Placental pericyte (primary cell): ENCODE measurements around the gene ADCY10.

DNA sequence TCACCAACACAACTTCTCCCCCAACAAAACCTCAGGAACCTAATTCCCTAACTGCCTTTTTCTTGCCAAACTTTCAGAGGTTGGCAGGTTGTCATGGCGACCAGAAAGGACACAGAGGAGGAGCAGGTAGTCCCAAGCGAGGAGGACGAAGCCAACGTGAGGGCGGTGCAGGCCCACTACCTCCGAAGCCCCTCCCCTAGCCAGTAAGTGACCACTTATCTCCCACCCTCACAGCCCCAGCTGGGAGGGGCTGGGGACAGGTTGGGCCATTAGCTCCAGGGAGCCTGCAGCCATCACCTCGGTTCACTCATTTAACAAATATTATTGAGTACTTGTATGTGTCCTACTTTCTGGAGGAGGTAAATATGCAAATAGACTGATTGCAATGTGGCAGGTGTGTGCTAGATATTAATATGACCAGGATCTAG, 896 bp downstream of the STYXL2 start:
- CAGE, long polyA plus RNA: no peak

DNA sequence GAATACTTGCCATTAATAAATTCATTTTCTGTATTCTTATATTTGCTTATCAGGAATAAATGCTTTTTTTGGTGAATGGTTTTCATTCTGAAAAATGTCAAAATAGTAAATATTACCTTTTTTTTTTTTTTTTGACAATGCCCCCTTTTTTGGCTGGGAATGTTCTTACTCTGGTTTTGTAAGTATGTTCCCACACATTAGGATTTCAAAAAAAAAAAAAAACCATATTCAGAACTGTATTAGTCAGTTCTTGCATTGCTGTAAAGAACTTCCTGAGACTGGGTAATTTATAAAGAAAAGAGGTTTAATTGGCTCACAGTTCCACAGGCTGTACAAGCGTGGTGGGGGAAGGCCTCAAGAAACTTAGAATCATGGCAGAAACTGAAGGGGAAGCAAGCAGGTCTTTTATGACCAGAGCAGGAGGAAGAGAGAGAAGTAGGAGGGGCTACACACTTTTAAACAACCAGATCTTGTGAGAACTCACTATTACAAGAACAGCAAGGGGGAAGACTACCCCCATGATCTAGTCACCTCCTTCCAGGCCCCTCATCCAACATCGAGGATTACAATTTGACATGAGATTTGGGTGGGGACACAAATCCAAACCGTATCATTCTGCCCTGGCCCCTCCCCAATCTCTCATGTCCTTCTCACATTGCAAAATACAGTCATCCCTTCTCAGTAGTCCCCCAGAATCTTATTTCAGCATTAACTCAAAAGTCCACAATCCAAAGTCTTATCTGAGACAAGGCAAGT, 51.7 kb downstream of the POU2F1 start:
- CAGE, long polyA plus RNA: no peak

GRCh38 chr1:167426868-167427317, 91.4 kb downstream of the CD247 start:
- CAGE, long polyA plus RNA: no peak

- CAGE, long polyA plus RNA: no peak
Measured at GRCh38 chr1:167788442-167789572, 67.0 kb downstream of the MPZL1 start.

DNA sequence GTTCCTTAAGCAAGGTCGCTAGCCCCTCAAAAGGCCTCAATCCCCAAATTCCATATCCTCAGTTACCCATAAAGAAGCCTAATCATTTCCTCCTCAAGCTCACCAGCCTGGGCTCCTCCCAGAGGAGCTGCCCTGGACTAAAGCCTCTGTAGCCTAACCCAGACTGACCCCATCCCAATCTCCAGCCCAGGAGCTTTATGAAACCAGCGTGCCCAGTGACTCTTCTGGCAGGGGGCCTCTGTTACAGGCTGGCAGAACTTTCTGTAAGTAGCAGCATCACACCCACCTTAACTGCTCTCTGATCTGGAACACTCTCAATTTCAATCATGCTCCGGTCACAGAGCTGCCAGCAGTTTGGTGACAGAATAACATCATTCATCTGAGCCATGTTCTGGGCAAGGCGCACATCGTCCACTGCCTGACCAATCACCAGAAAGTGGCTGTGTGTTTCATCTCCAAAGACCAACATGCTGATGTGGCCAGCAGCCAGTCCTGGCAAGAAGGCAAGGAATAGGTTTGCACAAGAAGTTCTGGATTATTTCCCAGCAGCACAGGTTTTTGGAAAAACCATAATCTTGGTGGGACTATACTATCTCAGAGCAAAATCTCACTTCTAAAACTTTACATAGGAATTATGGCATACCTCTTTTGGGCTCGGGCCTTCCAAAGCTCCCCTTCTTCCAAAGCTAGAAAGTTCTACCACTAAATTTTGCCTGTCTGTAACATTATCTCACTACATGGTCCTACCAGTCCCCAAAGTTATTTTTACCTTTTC, 14.6 kb downstream of the ADCY10 start:
- CAGE, long polyA plus RNA: no peak

DNA sequence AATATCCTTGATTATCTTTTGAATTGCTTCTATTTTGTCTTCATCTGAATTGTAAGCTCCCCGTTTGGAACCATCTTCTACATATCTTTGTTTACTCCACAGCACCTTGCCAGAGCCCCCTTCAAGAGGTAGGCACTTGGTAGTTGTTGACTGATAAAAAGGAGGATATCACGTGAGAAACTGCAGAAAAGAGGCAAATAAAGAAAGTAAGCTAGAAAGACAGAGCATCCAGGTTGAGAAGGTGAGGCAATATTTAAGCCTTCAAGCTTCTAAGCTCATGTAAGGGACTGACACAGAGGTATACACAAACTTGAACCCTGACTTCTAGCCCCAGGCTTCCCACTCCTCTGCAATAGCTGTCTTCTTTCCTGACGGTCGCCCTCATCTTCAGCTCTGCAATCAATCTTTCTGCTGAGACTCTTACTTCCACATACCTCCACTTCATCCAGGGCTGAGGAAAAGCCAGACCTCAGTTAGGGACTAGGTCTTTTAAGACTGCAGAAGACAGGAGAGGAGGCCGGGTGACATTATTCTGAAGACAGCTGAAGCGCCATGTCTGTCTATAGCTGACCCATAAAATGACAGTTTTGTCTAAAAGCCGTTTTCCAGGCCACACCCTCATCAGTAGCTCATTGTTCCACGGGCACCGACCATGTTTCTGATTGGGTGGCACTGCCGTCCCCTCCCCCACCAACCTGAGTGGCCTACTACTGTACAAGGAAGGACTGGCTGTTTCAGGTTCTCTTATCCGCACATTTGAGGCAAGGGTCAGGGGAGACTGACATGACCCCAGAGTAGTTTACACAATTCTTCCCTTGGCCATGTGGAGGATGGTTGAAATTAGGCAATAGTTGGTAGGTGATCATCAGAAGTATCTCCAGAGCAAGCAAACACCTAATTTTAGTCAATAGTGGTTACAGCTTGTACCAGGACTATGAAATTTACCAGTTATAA, at the start of gene ADCY10:
ADCY10 (minus strand) TSS at position 593 of the 954 bp plus-strand sequence.
- CAGE, long polyA plus RNA: no peak

DNA sequence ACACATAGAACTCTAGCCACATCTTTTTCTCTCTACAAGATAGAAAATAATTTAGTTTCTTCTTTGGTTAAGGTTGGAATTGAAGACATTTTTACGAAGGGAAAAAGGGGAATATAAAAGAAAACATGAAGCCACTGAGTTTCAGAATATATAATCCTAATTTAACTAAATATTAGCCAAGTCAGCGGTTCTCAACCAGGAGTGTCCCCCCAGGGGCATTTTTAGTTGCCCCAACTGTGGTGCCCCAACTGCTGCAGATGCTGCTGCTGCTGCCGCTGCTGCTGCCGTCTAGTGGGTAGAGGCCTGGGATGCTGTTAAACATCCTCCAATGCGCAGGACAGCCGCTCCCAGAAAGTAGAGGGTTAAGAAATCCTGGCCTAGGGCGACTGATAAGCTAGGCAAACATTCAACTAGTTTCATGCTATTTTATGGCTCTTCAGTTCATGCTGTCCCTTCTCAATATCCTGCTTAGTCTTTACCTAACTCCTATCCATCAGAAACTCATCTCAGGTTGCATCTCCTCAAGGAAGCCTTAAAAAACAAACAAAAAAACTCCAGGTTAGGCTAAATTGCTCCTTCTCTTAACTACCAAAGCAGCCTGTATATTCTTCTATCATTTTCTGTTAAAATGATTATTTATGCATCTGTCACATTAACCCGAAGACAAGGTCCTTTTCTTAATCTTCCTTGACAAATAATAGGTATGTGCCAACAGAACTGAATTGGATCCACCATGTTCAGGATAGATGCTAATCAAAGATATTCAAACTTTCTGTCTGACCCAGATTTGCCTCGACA, 9.9 kb upstream of the DCAF6 start:
- CAGE, long polyA plus RNA: no peak

DNA sequence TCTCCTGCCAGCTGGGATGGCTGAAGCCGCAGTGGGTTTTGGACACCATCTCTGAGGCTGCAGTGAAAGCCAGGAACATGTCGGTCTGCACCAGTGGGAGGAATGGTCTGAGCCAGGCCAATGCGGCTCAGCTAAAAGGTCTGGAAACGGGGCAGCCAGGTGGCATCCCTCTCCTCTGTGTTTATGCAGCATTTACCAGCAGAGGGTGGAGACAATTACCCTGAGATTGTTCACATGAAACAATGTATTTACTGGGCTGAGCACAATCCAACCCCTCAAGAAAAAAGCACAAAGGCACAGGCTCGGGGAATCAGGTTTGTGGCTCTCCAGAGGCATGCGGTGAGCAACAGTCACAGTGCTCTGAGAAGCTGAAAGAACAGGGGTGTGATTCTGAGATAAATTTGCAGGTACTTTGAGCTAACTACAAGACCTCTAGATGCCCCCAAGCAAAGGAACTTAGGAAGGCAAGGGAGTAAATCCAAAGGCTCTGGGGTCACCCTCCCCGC, 44.4 kb downstream of the GPR161 start:
- CAGE, long polyA plus RNA: no peak

DNA sequence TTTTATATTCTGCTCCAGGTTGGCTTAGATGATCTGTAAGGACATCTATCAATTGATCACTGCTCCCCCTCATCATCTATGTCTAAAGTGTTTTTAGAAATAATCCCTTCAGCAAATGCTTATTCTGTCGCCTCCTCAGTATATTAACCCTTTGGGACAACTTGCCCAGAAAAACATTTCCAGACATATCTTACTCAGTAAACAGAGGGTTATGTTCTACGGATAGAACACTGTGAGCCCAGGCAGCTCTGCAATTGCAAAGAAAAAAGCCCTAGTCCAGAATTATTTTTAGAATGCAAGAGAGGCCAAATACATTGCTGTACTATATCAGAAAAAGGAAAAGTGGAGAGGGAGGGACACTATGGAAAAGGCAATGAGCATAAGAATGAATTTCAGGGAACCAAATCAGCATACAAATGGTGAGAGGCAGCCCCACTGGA, 115.9 kb downstream of the XCL2 start:
- CAGE, long polyA plus RNA: no peak

- CAGE, long polyA plus RNA: no peak
Measured at GRCh38 chr1:168551687-168552267, 8.0 kb upstream of the XCL2 start.

DNA sequence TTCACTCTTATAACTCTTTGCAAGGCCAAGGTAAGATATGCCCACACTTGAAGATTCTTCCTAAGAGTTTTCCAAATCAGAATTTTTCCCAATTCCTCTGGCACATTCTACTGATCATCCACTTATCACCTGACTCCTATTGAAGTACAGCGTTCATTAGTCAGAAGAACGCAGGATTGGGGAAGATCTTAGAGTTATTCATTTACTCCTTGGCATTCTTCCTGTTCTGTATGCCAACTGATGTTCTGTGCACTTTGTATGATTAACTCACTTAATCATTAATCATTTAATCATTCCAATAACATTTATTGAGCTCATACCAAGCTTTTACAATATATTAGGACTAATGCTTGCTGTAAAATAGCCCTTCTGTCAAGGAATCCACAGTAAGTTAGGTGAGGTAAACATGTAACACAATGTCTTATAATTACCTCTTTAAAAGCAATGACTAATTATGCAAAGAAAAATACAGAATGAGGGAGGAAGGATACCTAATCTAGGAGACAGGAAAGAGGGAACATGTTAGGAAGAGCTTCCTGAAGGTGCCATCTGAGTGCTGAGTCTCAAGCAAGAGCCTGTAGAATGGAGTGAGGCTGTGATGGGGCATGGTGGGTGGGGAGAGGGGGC, 71.0 kb upstream of the DPT start:
- CAGE, long polyA plus RNA: no peak

DNA sequence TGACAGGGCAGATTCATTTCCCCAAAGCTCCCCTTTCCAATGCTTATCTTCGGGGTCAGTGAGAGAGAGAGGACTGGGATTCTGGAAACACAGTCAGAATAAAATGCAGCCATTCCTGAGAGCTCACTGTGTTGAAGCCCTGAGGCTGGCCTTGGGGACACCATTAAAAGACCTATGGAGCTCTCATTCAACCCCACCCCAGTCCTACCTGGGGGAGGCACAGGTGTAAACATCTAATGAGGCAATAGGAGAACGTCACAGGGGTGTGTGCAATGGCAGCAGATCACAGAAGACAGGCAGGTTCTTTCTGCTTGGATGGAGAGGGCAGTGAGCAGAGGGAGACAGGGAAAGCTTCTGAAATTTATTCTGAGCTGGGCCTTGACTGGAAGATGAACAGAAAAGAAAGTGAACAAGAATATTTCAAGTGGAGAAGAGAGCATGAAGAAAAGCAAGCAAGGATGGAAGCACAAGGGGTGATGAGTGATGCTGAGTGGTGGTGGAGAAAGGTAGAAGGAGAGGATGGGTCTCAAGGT, 88.5 kb upstream of the ATP1B1 start:
- CAGE, long polyA plus RNA: no peak

GRCh38 chr1:169047278-169047770, 59.2 kb upstream of the ATP1B1 start:
- CAGE, long polyA plus RNA: no peak

- CAGE, long polyA plus RNA: no peak
Measured at GRCh38 chr1:169052715-169053244, 53.7 kb upstream of the ATP1B1 start.

DNA sequence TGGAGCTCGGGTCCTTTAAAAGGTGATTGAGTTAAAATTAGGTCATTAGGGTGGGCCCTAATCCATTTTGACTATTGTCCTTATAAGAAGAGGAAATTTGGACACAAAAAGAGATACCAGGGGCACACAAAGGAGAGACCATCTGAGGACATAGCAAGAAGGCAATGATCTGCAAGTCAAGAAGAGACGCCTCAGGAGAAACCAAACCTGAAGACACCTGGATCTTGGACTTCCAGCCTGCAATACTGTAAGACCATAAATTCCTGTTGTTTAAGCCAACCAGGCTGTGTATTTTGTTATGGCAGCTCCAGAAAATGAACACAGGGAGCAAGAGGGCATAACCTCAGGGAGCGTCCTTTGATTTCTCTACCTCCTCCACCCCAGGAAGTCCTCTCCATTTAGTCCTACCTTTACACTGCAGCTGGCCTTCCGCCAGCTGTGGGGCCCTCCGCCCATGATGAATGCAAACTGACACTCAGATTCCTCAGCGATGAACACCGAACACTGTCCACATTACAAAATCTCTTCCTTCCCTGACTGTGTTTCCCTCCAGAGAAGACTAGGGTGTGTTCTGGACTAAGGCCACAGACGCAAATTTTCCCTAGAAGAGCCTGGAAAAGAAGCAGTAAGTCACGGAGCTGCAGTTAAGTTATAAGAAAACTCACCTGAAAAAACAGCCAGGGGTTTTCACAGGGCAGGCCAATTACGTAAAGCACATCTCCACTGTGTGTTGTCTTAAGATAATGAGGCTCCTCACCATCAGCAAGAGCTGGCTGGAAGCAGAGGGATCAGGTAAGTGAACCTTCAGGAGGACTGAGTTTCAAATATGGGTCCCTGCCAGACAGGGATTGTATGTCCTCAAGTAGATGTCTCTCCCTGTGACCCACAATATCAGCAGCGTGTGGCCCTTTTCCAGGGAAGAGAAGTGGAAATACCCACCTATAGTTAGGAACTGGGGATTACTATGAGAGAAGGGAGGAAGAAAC, 46.5 kb upstream of the ATP1B1 start:
- CAGE, long polyA plus RNA: no peak

DNA sequence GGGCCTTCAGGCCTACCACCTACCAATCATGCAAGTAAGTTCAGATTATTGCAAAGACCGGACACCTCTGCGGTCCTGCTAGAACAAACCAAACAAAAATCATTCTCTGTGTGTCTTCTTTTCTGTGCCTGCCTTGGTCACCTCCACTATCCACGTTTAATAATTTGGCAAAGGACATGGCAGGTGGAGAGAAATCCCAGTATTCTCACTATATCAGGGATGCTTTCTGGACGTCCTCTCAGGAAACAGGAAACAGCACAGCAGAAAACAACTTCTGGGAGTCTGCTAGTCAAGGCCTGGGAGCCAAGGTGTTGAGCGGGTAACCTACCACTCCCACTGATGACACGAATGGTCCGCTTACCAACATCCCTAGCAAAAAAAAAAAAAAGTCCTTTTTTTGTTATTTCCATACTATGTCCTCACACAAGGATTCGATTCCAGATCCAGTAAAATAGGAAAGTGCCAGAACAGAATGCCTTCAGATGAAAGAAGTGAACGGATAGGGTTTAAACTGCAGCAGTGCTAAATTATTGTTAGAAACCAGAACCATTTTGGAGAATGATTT, 4.5 kb upstream of the ATP1B1 start:
- CAGE, long polyA plus RNA: no peak

GRCh38 chr1:169103034-169104075, 3.1 kb upstream of the ATP1B1 start:
- CAGE, long polyA plus RNA: no peak

- CAGE, long polyA plus RNA: no peak
Measured at GRCh38 chr1:169111097-169112133, 4.9 kb downstream of the ATP1B1 start.

- CAGE, long polyA plus RNA: no peak
Measured at GRCh38 chr1:169129816-169130353, 23.4 kb downstream of the ATP1B1 start.

GRCh38 chr1:169461184-169461960, 24.4 kb downstream of the SLC19A2 start:
- CAGE, long polyA plus RNA: no peak